GM06990 (cell line): ENCODE measurements around a stretch of chr10.

GRCh38 chr10:113049818-113050328, 99.8 kb downstream of the TCF7L2 start:
- RRBS, result no CpG with 5 or more reads among the region's 6 CpGs

DNA sequence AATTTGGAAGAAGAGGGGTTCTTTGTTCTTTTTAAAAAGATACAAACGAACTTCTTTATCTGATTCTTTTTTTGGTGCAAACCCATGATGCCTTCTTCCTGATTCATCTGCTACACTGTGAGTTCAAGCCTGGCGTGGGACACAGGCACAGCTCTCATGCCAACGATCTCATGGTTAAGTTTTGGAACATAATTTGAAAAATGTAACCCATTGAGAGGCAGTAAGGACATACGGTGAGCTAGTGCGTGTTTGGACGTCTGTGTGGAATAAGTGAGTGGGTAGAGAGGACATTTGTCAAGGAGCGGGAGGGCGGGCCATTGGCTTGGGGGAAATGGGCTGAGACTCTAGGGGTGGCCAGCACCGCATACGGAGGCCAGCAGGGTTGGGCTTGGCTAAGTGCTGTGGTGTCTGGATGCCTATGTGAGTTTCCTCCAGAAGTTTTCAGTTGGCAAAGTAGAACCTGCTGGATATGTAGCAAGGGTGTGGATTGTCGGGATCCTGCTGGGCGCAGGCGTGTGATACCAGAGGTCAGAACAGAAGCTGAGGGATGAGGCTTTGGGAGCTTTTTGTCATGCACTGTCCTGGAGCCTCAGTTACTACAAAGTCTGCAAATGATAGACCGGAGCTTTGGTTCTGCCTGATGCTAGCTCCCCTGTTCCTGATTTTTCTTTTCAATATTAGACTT, 103.0 kb downstream of the TCF7L2 start:
- RRBS, result no CpG with 5 or more reads among the region's 14 CpGs

- RRBS, result 33% methylated on average over 2 of the region's 22 CpGs
Measured at GRCh38 chr10:113057677-113059135, 108.2 kb downstream of the TCF7L2 start.

- RRBS, result 20% methylated on average over 20 of the region's 49 CpGs
Measured at GRCh38 chr10:113126468-113127078, 176.5 kb downstream of the TCF7L2 start.

DNA sequence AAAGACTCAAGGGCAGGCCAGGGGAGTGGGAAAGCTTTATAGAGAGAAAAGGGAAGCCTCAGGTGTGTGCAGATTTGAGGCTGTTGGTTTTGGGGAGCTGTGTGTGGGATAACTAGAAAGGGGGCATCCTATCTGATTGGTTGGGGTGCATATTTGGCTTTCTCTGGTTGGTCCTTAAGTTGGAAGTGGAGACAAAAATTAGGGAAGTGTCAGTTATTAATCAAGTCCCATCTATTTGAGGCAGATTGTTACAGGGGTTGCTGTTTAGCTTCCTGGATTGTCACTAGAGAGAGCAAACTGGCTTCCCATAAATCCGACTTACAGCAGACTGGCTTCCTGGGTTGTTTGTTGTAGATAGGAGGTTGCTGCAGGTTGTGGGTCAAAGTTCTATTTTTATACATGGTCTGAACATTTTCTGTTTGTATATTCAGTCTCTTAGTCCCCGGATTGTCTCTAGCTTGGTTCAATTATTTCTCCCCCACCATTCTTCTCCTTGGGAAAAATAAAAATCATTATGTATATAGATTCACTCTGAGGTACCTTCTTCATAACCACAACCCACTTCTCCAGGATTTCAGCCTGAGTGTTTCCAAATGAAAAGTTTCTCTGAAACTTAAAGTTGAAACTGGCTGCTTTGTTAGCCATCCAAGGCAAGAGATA, 106.1 kb upstream of the HABP2 start:
- RRBS, result no CpG with 5 or more reads among the region's 2 CpGs

DNA sequence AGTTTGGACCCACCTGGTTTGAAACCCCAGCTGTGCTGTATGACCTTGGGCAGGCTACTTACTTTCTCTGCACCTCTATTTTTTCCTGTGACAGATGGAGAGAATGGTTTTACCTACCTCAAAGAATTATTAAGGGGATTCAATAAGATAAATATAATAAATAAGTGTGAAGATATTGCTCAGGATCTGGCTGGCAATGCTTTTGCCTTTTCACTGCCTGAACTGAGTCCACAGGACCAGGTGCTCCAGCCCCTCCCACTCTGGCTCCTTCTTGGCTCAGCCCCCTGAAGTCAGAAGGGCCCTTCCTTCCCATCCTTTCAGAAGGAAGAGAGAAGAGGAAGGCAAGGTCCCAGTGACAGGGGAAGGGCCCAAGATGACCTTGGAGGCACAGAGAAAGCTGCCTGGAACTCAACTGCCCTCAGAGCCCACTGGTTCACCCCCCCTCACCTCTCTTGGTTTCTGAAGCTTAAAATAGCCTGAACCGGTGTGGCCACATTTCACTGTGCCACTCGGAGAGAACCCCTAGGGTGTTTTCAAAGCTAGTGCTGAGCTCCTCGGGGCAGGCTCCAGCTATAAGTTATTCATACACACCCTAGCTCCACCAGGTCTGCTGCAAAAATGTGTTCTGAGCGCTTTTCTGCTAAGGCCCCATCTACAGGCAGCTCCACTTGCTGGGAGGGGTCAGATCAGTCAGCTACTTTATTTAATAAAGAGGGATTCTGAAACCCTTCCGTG, 61.0 kb upstream of the ADRB1 start:
- RRBS, result no CpG with 5 or more reads among the region's 5 CpGs

- RRBS, result no CpG with 5 or more reads among the region's 2 CpGs
Measured at GRCh38 chr10:114272024-114272279, 32.9 kb downstream of the VWA2 start.

GRCh38 chr10:114349931-114350287, 54.4 kb downstream of the AFAP1L2 start:
- RRBS, result no CpG with 5 or more reads among the region's 3 CpGs

- RRBS, result no CpG with 5 or more reads among the region's 3 CpGs
Measured at GRCh38 chr10:114395660-114396030, 8.7 kb downstream of the AFAP1L2 start.

DNA sequence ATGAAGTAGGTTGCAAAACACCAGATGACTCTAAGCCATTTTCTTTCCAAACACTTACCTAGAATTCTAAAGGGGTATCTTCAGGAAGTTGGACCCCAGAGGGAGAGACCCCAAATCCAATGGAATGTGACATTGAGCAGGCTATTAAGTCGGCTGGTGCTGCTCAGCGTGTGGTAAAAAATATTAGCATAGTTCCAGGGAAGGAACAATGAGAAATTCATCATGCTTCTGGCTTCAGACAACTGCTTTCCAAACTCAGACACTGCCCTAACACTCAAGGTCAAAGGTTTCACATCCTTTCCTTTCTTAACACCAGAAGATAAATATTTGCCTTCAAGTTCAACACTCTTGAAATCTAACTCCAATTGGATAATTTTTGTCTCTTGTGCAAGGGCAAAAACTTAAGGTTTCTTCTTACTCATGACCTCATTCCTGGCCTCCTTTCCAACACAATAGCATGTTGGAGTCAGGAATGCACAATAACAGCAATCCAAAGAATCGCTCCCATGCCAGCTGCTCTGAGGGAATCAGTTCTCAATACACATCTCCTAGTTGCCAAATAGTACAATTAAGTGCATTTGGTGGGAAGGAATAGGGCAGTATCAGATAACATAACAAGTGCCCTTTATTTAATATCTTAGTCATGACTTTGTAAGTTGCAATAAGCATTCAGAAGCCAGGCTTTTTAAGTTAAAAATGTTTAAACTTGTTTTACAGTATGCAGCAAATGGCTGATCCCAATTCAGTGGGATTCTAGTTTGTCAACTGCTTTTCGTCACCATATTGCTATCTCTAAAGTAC, 100.9 kb upstream of the AFAP1L2 start:
- RRBS, result no CpG with 5 or more reads among the region's 4 CpGs

- RRBS, result no CpG with 5 or more reads among the region's 14 CpGs
Measured at GRCh38 chr10:114524734-114526136, 120.9 kb upstream of the AFAP1L2 start.

DNA sequence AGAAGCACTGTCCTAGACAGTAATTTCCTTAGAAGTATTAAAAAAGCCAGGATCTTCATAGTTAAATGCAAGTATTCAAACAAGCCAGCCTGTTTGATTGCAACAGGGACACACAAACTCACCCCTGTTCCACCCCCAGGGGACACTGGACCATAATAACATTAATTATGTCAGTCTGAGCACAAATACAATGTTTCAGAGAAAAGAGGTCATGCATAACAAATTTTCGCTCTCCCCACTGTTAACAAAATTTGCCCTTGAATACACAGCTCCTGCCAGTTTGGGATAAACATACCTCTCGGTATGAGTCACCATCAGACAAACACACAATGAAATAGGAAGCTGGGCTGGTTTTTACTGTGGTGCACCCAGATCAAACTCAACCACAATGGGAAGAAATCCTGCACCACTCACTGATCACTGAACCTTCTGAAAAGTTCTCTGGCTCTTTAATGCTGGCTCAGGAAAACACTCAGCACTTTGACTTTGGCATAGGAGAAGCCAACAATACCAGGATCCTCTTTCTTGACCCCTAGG, 34.2 kb downstream of the ABLIM1 start:
- RRBS, result no CpG with 5 or more reads among the region's 2 CpGs

GRCh38 chr10:114650950-114651284, 7.2 kb downstream of the ABLIM1 start:
- RRBS, result no CpG with 5 or more reads among the region's 6 CpGs

- RRBS, result no CpG with 5 or more reads among the region's 8 CpGs
Measured at GRCh38 chr10:114661091-114661948, 3.2 kb upstream of the ABLIM1 start.

DNA sequence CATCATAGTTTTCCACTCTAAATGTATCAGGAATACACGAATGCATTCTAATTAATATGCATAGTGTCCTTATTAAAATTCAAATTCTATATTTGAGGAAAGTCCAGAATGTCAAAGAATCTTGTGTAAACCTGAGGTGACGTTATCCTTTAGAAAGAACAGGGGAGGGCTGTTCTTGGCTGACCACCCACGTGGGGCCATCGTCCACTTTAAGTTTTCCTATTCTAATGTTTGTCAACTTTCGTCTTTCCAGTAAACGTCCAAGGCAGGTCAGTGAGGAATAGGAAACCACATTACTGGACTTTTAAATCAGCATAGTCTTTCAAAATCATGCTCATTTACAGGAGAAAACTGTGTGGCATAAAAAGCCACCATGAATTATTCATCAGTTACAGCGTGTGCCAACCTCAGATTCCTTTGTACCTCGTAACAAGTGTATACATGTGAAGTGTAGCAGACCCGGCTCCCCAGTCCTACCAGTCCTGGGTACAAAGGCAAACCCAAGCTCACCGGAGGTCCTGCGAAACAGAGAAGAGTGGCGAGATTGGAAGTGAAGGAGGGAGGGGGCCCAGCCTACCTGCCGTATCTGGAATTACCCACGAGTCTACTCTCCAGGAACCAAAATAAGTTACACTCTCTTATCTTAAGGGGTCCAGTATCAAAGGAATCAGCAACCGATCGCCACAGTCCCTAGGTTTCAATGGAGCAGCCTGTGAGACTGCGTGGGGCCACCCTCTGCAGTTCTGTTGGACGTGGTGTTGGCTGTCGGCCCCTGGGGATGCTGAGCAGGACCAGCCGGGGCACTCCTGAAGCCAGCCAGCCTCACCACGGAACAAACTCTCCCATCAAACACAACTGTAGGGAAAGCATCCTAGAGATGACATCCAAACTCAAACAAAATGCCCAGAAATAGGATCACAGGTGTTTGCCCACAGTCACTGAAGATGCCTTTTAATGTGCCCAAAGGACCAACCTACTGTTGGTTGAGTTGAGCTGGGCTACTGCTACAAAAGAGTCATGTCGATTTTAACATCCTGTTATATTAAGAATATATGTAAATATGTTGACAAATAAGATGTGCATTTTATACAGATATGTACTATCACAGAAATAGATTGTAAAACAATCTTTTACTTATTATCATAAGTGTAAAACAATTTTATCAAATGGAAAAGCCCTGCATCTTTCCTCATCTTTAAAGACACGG, 25.4 kb upstream of the ABLIM1 start:
- RRBS, result no CpG with 5 or more reads among the region's 23 CpGs

DNA sequence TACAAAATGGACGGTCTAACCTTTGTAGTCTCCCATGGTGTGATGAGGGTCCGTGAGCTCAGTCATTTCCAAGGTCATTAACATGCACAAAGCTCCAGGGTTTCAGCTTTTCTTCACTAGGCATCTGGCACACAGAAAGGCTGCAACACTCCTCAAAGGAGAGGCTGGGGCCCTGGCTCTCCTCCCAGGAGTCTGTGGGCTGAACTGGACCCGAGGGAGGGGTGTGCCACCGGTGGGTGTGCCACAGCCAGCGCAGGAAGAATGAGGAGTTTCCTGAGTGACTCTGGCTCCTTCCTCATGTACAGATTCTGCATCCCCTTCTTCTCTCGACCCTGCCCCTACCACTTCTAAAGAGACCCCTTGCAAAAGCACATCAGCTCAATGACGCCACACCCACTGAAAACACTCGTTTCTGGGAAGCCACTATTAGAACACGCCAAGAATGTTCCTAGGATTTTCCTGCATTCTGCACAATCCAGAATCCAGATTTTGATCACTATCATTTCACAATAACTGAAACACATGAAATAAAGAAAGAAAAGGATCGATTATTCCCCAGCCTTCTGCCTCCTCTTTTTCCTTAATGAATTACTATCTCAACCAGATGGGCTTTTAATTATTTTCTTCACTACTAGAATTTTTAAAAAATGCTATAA, 26.3 kb upstream of the ABLIM1 start:
- RRBS, result no CpG with 5 or more reads among the region's 10 CpGs

GRCh38 chr10:114719120-114719918, 61.2 kb upstream of the ABLIM1 start:
- RRBS, result no CpG with 5 or more reads among the region's 4 CpGs

DNA sequence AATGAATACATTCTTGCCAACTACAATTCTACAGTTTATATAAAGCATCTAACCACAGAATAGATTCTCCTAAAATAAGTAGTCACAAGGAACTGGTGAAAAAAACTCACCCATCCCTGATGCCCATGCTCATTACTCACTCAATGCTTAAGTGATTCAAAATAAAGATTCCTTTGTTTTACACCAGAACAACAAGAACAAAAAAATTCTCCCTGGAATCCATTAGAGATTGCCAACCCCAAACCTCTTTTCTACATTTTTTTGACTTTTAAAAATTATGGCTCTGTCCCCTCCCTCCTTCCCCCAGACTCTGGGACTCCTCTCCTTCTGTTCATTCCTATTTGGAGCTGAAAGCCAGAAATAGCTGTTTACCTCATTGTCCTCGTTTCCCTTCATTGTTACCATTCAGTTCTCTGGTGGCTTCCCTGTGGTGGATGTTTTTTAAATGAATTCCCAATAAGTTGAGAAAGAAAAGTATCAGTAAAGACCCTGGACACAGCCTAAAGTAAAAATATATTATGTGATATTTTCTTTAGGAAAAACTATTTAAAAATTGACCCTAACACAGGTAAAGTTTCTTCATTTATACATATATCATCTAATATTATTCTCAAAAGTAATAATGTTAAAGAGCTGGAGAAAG, 63.2 kb upstream of the FHIP2A start:
- RRBS, result no CpG with 5 or more reads among the region's 1 CpG

DNA sequence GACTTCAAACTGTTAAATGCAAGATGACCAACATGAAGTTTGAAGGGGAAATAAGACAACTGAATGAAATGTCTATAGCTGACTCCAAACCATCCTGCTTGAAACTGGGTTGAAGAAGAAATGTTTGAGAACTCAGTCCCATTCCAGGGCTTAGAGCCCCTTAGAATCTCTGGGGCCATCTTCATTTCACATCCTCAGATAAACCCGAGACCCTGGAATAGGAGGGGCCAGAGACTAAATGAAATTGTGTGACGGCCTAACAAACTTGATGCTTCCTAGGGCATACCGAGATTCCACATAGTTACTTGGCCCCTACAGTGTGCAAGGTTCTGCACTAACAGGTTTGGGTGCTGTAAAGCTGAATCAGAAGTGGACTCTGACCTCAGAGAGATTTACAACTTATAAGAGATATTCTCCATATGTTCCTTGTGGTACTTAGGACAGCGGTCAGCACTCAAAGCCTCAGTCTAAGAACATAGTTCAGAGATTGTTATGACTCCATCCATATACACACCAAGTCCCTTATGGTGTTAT, 55.2 kb upstream of the FHIP2A start:
- RRBS, result no CpG with 5 or more reads among the region's 4 CpGs